Epithelial cell of esophagus (primary cell): ENCODE results near the genes TBX2, TBX4 and BRIP1.

- RRBS = no CpG with 5 or more reads among the region's 30 CpGs
These were observed 196 bp upstream of the PPM1D start for GRCh38 chr17:60599866-60600127.

GRCh38 chr17:60625835-60626034 lies 25.7 kb downstream of the PPM1D start:
- RRBS = no CpG with 5 or more reads among the region's 3 CpGs

- RRBS = 2% methylated on average over 14 of the region's 44 CpGs
These were observed at the start of gene TBX2 for GRCh38 chr17:61399710-61400119. TBX2 (plus strand) TSS chr17:61399843.

DNA sequence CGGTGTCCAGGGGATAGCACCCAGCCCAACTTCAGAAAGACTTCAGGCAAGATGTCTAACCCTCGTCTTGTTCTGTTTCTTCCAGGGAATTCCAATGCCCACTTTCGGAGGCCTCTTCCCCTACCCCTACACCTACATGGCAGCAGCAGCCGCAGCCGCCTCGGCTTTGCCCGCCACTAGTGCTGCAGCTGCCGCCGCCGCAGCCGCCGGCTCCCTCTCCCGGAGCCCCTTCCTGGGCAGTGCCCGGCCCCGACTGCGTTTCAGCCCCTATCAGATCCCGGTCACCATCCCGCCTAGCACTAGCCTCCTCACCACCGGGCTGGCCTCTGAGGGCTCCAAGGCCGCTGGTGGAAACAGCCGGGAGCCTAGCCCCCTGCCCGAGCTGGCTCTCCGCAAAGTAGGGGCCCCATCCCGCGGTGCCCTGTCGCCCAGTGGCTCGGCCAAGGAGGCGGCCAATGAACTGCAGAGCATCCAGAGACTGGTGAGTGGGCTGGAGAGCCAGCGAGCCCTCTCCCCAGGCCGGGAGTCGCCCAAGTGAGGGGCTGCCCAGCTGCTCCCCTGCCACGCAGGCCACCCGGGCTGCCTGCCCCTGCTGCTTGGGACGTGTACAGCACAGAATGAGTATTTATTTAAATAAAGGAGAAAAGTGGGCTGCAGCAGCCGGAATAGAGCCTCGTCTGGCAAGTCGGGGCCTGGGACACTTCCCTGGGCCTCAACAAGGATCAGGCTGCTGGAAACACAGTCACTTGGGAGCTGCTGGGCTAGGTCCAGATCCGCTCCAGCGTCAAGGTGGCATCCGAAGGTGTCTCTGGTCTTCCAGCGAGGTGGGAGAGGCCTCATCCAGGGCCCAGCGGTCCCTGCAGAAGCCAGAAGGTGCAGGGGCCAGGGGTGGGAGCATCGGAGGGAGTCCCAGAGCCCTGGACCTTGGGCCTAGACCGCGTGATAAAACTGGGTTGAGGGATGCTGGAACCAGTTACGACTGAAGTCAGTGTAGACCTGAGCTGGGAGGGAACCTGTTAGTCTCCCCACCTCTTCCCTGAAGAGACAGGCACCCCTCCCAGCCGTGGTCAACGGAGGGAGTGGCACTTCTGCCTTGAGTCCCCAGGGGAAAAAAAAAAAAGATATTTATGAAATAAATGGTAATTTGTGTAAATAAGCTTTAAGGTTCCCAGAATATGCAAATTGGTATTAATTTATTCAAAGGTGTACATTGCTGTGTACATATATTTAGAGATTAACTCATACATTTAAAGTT lies 8.8 kb downstream of the TBX2 start:
- RRBS = 75% methylated on average over 9 of the region's 48 CpGs

GRCh38 chr17:61409224-61410082 lies 9.8 kb downstream of the TBX2 start:
- RRBS = 3% methylated on average over 32 of the region's 75 CpGs

DNA sequence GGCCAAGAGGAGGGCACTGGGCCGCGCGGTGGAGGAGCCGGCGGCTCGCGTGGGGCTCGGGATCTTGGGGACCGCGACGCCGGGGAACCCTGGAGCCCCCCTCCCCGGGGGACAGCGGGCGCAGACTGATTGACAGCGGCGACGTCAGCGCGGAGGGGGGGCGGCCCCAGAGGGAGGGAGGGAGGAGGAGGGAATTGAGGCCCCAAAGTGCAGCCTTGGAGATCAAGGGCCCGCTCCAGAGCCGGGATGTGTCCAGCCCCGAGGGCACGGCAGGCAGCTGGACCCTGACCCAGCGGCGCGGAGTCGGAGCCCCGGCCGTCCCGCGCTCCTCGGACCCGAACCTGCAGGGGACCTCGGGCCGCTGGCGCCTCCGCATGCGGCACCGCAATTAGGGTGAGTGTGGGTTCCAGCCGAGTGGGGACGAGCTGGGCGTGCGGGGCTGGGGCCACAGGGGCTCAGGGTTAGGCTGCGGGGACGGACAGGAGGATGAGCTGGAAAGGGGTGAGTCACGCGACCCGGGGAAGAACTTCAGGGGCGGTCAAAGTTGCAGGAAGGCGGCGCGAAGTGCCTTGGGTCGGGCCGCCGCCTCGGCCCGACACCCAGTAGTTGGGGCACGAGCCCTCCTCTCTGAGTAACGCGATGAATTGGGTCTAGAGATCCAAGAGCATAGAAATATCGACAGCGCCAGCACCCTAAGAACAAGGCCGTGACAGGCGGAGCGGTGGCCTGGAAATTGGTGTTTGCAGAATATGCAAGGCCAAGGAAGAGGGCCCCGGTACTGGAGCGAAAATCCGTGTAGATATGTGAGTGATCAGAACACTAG lies at the start of gene TBX4:
TBX4 (plus strand) TSS at position 238 of the 823 bp plus-strand sequence.
- RRBS = 3% methylated on average over 20 of the region's 70 CpGs

DNA sequence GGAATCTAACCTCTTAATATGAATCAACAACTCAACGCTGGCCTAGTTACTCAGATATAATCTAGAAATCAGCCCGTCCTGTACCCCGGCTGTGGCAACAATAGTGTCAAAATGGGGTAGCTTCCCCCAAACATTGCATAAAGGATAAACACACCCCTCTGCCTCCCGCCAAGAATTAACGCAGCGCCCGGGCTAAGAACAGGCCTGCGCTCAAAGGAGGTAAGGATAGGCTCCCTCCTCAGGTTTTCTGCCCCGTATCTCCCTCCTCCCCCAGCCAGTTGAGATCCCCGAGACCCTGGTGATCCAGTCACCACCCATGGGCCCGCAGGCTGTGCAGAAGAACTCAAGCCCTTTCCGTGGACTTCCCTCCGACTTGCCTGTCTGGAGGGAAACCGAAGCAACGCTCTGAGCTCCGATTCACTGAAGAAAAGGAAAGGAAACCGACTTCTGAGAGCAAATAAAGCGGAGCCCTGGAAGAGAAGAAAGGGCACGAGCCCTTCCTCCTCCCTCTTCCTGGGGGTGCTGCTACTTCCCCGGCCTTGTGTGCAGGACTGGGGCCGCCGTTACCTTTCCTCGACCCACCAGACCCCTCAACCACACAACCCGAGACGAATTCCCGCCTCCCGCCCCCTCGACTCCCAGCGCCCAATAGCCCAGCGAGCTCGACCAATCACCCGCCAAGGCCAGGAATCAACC lies at the start of gene BRIP1:
BRIP1 (minus strand) TSS at position 622 of the 696 bp plus-strand sequence.
- RRBS = no CpG with 5 or more reads among the region's 32 CpGs

DNA sequence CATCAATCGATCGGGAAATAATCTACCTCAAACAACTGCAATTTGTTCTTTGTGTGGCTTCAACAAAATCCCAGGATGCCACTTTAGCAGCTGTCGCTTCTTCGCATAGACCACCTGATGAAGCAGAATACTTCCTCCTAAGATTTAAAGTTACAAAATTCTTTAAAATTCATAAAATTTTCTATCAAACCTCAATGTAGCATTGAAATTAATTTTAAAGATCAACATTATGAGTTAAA lies 35.6 kb downstream of the MED13 start:
- RRBS = no CpG with 5 or more reads among the region's 4 CpGs

DNA sequence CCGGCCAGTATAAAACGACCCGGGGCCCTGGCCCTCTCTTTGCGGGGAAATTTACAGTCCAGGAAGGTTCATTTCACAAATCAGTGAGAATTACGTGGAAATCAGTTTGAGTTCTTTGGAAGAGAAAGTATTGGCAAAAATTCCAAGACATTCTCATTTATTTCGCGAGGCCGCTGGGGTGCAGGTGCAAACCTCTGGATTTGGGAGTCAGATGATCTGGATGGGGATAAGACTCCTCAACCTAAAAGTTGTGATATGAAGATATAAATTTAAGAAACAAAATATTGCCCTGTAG lies 1.0 kb upstream of the MED13 start:
- RRBS = 4% methylated on average over 1 of the region's 8 CpGs

DNA sequence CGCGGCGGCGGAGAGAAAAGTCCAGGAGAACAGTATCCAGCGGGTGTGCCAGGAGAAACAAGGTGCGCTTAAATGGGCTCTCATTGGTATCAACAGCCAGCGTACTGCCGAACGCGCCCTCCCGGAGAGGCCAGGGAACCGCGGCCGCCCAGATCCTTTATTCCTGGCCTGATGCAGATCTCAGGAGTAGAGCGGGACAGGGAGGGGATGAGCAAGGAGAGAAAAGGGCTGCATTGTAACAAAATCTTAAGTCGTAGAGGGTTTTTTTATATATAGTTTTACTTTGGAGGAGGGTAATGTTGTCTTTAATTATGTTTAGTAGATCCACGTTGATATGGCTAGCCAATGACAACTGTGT lies 531 bp downstream of the METTL2A start:
- RRBS = no CpG with 5 or more reads among the region's 17 CpGs

GRCh38 chr17:62459603-62459981 lies 19.0 kb upstream of the TLK2 start:
- RRBS = no CpG with 5 or more reads among the region's 10 CpGs

DNA sequence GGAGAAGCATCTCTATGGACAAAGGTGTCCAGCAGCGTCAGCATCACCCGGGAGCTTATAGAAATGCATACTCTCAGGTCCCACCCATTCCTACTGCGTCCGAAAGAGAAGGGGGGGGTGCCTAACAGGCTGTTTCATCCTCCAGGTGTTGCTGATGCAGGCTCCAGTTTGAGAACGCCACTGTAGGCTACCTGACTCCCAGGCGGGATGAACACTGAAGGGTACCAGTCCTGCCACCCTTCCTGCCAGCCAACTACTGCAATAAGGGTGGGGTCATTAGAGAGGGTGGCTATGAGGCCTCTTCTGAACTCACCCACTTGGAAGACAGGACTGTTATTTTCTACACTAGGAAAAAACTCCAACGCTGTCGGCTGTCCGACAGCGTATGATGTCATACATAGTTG lies 11.2 kb upstream of the MRC2 start:
- RRBS = no CpG with 5 or more reads among the region's 10 CpGs

DNA sequence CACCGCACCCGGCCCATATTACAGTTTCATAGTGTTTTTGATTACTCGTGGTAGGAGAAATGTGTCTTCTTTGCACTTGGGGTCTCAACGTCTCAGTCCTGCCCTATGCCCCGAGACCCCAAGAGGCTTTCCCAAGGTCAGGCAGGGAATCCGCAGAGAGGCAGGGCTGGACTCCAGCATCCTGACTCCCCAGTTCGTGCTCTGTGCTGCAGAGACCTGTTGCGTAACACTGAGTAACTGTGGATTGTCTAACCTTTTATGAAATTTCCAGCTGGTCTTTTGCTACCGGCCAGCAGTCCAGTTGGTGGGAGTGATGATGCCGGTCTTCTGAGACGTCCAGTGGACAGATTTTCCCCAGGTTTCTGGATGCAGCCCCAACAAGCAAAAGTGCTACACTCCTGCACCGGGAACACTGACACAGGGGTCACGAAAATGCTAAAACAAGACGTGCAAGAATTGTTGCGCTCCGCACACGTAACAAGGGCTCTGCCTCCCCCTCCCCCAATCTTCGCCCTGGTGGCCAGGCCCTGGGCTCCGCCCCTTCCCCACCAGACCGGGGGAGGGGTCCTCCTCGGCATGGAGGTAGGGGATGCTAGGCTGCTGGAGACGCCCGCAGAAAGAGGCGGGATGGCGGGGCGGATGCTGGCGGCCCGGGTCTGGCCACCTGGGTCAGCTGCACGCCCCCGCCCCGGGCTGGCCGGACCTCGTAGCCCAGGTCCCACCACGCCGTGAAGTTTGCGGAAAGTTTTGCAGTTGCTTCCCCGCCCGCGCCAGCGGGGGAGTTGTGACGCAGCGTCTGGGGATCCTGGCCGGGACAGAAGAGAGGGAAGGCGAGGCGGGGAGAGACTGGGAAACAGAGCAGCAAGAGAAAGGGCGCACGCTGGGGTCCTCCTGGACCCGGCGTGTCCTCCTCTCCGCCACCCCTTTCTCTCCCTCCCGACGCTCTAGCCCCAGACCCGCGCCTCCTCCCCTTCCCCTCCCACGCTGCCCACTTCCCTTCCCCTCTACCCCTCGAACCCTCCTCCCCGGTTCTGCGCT lies 576 bp upstream of the MRC2 start:
- RRBS = 3% methylated on average over 19 of the region's 58 CpGs

- RRBS = no CpG with 5 or more reads among the region's 53 CpGs
These were observed 24.7 kb downstream of the MRC2 start for GRCh38 chr17:62652005-62652805.

DNA sequence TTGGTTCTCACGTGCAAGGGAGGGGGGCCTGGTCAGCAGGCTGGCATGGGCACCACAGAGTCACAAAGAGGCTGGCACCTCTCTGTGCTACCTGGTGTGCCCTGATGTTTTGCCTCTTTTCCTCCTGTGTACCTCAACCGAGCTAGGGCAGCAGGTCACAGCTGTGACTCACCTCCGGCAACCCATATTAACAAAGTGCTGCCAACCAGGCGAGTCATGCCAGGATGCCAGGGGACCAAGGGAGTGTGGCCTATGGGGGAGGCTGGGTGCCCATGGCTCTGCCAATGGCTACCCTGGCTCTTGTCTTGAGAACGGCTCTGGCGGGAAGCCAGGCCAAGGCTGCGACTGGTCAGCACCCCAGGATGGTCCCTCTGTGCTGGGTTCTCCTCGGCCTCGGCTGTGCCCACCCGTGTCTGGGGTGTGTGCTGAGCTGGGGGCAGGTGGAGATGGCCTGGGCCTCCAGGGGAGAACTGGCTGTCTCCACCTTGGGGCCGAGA lies 75.7 kb downstream of the MRC2 start:
- RRBS = no CpG with 5 or more reads among the region's 11 CpGs

- RRBS = no CpG with 5 or more reads among the region's 24 CpGs
These were observed 1.1 kb downstream of the TANC2 start for GRCh38 chr17:62966862-62967743.

DNA sequence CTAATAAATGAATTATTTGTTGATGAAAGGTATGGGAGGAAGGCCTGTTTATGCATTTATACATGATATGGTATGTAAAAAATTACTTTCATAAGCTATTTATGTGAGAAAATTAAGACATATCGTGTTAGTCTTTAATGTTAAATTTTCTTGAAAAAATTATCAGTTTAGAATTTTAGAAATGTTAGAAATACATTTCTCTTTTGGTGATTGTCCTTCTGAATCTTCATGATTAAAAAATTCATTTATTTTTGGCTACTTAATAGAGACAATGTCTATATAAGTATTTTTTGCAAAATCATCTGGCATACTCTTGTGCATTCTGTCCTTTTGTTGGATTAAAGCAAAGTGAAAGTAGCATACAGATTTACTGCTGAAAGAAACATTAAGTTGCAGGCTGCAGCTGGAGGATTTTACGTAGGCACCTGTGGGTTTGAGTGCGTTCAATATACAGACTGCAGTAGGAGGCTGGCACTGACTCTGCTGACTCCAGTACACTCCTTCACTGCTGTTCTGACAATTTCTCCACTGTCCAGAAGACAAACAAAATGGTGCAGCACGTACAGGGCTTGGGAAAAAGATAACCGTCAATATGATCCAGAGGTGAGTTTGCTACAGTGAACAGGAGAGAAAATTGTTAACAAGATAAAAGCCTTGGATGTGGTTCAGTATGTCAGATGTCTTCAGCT lies 73.2 kb downstream of the TANC2 start:
- RRBS = no CpG with 5 or more reads among the region's 5 CpGs

DNA sequence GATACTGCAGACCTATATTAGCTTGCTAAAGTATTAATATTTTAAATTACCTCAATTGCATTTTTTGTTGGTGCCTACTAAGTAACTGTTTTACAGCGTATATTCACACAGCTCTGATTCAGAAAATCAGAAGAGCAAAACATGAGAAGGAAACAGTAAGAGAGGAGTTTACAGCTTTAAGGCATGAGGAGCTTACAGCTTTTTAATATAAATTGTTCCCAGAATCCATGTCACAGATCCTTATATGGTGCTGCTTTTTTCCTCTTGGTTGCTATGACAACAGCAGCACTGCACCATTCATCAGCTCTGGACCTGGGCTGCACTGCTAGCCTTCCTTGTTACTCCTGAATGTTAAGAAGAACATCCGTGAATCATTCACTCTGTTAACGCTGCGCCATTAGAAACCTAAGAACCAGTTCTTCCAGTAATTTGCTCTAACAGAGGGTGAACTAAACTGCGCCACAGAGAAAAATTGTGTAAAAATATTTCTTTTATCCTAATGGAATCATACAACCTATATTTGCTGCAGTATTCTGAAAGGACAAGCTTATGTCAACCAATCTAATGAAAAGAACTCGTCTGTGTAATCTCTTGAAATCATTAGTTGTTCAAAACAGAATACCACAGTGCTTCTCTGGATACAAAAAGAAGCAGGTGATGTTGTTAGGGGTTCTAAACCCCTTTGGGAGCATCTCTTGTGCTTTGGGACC lies 151.0 kb downstream of the TANC2 start:
- RRBS = no CpG with 5 or more reads among the region's 6 CpGs

- RRBS = no CpG with 5 or more reads among the region's 8 CpGs
These were observed 196.4 kb downstream of the TANC2 start for GRCh38 chr17:63162064-63163272.

- RRBS = 3% methylated on average over 31 of the region's 80 CpGs
These were observed 735 bp upstream of the CYB561 start for GRCh38 chr17:63446472-63447609.